ENCODE results near the genes PPT2, AGPAT1, TSBP1 and HLA-DOB.

- RRBS, 2 experiments, result no CpG with 5 or more reads among the region's 4 CpGs
Measured at GRCh38 chr6:31877047-31877475, 1.7 kb downstream of the SLC44A4 start.

GRCh38 chr6:31919687-31920351, 7.7 kb upstream of the C2 start:
- RRBS, 2 experiments, result no CpG with 5 or more reads among the region's 6 CpGs

- RRBS, 2 experiments, result no CpG with 5 or more reads among the region's 5 CpGs
Measured at GRCh38 chr6:32037099-32037640, 1.0 kb upstream of the CYP21A2 start.

DNA sequence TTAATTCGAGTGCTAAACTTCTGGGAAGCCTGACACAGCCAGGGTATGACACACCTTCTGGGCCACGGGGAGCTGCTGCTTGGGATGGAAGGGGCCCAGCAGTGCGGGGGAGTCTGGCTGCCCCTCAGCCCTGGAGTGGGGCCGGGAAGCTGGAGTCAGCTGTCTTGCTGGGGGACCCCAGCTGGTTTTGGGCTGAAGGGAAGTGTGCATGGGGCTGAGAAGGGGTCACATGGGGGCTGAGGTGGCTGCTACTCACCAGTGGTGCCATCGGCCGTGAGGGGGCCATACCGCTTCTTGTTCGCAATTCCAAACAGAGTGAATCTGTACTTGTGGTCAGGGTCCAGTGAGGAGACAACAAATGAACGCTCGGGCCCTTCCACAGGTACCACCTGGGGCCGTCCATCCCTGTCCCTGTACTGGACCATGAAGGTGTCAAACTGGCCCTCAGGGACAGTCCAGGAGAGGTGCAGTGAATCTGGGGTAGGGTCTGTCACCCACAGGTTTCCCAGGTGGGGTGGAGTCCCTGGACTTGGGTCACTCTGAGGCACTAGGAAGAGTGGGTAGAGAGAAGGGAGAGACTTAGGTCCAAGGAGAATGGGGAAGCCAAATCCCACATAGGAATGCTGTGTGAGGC, 27.2 kb downstream of the TNXB start:
- RRBS, 2 experiments, result no CpG with 5 or more reads among the region's 11 CpGs

GRCh38 chr6:32152672-32153338, 1.1 kb upstream of the PRRT1 start:
- RRBS, 2 experiments, result no CpG with 5 or more reads among the region's 23 CpGs

DNA sequence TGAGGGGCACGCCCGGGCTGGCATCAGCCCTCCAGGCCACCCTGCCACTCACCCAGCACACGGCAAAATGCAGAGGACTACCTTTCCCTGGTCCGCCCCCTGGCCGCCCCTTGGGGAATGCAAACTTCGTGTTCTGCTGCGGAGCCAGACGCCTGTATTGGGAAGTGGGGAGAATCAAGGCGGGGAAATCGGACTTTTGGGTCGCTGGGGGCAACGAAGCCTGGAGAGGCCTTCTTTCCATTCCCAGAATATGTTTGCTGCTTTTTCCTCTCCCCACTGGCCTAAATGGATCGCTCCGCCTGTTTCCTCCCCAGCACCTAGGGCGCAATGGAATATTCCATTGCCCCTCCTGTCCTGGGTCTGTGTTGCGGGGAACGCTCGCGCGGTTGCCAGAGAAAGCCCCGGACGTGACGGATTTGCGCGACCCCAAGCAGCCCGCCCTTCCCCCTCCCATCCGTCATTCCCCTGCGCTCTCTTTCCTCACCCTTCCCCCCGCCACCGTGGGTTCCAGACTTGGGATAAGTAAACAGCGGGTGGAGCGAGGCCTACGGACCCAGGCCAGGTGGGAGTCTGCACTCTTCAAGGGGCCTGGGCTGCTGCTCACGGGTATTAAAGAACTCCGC, at the start of gene PPT2:
PPT2 (plus strand) TSS at position 457 of the 623 bp plus-strand sequence.
- RRBS, 2 experiments, result no CpG with 5 or more reads among the region's 35 CpGs

DNA sequence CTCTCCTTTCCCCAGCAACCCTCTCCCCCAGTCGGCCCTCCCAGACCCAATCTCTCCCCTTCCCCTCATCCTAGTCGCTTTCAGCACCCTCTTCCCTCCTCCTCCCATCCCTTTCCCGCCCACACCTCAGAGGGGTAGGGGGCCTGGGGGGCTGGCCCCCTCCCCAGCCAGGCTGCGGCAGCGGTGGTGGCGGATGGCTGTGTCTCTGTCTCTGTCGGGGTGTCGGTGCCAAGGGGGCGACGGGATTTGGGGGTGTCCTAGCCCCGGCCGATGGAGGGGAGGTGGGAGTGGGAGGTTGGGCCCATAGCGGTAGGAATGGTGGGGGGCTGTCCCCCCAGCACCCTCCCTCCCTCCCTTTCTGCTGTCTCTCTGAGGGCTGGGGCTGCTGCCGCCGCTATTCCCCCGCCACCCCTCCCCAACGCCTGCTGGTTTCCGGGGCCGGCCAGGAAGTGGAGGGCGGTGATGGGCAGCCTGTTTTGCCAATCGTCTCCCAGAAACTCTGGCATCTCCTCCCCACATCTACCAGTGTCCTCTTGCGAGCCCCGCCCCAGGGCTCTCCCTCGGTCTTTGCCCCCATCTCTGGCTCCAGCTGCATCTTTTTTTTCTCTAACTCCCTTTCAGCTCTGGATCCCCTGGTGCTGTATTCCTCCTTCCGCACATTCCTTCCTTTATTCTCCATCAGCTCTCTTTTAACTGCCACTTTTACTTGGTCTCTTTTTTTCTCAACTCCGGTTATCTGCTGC, at the start of gene AGPAT1:
AGPAT1 (minus strand) TSS at position 396 of the 743 bp plus-strand sequence.
- RRBS, 2 experiments, result no CpG with 5 or more reads among the region's 26 CpGs

DNA sequence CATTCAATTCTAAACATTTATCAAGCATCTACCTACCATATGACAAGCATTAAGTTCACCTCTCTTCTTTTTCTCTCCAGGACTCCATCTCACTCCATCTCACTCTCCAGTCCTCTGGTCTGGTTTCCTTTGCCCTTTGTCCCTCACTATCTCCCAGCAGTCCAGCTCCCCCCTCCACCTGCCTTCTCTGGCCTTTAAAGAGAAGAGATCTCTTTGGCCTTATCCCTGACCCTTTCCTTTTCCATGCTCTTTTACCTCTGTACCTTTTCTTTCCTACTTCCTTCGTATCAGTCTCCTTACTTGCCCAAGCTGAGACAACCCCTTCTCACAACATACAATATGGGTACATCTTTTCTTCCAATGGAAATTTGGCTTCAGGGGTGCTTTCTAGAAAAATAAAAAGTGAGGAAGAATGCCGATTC, 601 bp upstream of the AGPAT1 start:
- RRBS, 2 experiments, result no CpG with 5 or more reads among the region's 2 CpGs

GRCh38 chr6:32183307-32183886, 656 bp downstream of the AGER start:
- RRBS, 2 experiments, result 95% methylated on average over 4 of the region's 12 CpGs; no CpG with 5 or more reads in 1 of the 2 experiments

GRCh38 chr6:32186308-32186923, 2.4 kb upstream of the AGER start:
- RRBS, 2 experiments, result no CpG with 5 or more reads among the region's 10 CpGs

GRCh38 chr6:32186924-32187362, 2.9 kb upstream of the AGER start:
- RRBS, 2 experiments, result no CpG with 5 or more reads among the region's 9 CpGs

- RRBS, 2 experiments, result under 1 to 2% methylated on average over 26 to 30 of the region's 70 CpGs
Measured at GRCh38 chr6:32195358-32196308, 3.2 kb upstream of the GPSM3 start.

- RRBS, 2 experiments, result no CpG with 5 or more reads among the region's 1 CpG
Measured at GRCh38 chr6:32371743-32372142, at the start of gene TSBP1. TSS of gene TSBP1 (minus strand) at chr6:32371903.

DNA sequence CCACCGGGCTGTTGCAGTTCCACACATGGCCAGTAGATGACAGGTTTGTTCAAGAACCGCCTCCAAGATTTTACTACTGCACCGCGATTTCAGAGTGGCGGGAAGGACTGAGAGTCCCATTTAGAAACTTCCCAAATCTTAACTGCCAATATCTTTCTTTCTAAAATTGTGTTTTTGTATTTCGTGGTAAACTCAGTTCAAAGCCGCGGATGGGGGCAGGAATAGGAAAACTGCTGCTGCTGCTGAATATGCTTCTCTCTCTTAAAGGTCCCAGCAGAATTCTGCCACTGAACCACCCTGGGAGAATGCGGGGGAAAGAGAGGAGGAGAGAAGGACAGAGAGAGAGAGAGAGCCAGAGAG, 8.6 kb upstream of the BTNL2 start:
- RRBS, 2 experiments, result no CpG with 5 or more reads among the region's 9 CpGs

DNA sequence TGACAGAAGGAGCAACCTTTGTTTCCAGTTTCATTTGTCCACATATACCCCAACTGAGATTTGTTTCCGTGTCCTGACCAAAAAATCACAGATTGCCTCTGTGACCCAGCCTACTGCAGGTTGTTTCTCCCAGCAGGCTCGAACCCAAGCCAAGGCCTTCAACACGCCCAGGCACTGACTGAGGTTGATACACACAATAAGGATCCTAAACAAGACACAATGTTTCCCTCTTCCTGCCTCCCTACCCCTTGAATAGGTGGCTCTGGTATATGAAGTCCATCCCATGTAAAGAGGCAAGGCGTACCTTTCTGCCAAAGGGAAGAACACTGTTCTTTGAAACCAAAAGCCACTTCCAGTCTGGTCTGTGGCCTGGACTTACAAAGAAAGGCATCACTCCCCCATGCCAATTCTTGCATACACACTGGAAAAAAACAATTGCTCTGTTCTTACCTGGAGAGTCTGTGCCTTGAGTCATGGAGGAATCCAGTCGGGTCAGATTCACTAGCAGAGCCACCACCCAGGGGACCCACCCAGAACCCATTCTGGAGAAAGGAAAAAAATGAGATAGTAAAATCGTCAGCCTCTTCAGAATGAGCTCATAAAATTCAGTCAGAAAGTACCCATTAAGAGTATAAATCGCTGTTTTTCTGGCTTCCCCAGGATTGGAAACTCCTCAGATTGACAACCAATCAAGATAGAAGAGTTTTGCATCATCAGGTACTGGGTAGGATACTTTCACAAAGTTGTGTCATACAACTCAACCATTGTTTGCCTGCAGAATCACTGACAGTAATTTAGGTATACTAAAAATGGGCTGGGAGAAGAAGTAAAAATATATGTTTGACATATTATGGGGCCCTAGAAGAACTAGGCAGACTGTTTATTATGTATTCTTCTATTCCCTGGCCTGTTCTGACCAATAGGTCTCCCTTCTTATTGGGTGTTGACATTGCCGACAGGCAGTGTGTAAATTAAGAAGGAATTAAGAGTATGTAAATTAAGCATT, at the start of gene HLA-DOB:
HLA-DOB (minus strand) TSS at position 592 of the 1,006 bp plus-strand sequence.
- RRBS, 2 experiments, result no CpG with 5 or more reads among the region's 8 CpGs

GRCh38 chr6:32867273-32867655, 13.3 kb downstream of the PSMB9 start:
- RRBS, 2 experiments, result no CpG with 5 or more reads among the region's 3 CpGs

- RRBS, 2 experiments, result no CpG with 5 or more reads among the region's 1 CpG
Measured at GRCh38 chr6:32935873-32936089, 5.0 kb downstream of the HLA-DMB start.

GRCh38 chr6:32941455-32941808, 604 bp upstream of the HLA-DMB start:
- RRBS, 2 experiments, result no CpG with 5 or more reads among the region's 6 CpGs

DNA sequence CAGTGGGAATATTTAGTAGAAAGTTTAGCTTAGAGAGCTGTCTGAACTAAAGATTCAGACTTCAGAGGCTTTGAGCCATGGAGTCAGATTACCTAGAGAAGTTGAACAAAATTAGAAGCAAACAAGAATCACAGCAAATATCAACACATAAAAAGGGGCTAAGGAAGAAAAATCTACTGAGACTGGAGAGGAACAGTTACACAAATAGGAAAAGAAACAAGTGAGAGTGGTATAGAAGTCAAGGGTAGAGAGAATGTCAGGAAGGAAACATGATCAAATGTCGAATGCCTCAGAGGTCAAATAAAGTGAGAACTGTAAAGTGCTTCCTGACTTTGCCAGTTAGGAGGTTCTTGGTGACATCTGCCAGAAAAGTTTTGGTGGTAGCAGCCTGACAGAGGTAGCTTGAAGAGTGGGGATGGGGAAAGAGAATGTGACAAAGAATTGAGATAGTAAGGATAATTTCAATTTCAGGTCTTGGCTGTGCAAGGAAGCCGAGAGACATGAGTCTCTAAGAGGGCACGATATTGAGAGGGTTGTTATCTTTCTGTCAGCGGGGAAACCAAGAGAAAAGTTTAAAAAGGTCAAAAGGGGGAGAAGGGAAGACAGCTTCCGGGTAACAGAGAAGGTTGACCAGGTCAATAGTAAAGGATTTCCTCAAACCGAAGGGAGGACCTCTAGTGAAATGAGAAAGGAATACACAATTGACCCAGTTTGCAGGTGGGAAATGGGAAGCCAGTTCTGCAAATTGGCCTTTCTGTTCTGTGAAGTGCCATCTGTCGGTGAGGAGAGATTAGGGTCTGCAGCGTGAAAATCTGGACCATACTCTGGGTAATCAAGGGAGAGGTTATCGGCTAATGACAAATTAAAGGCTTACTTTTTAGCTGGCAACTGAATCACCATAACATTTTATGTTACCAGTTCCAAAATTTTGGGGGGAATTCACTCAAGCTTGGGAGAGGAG, 1.1 kb upstream of the BRD2 start:
- RRBS, 2 experiments, result no CpG with 5 or more reads among the region's 9 CpGs

GRCh38 chr6:32980763-32981349, 12.5 kb downstream of the BRD2 start:
- RRBS, 2 experiments, result no CpG with 5 or more reads among the region's 4 CpGs